ENCODE results near the gene MAPRE2.

DNA sequence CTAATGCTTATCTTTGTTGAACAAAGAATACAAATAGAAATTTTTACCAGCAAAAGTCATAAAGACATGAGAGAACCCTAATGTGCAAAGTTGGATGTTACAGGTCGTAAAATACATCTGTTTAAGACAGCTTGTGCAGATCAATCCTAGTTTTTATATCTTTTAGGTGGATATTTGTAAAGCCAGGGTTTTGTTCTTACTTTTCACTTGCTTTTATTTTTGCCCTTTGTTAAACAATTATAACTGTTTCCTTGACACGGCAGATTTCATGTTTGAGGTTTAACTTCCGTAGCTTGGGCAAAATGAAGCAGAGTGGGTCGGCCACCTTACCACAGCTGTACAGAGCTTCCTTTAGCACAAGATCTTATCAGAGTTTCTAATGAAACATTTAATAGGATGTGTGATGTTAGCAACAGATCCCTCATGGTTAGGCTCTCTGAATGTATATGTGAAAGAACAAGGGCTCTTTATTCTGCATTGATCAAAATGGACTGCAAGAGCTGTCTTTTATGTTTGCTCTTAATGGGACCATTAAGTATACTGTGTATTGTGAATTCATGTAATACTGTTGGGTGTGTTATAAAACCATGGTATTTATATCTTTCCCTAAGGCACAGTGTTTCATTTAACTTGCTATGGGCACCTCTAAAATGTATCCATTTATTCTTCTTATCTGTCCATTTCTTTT, 22.3 kb downstream of the RNF125 start:
- PRO-cap = no peak

DNA sequence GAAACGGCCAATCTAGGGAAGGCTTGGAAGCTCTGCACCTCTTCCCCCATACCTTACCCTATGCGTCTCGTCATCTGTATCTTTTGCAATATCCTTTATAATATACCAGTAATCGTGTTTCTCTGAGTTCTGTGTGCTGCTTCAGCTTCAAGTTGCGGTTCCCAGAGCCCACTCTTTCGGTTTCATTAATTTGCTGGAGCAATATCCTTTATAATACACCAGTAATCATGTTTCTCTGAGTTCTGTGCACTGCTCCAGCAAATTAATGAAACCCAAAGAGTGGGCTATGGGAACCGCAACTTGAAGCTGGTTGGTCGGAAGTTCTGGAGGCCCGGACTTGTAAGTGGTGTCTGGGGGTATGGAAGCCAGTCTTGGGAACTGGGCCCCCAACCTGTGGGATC, 4.6 kb upstream of the RNF138 start:
- PRO-cap = no peak

DNA sequence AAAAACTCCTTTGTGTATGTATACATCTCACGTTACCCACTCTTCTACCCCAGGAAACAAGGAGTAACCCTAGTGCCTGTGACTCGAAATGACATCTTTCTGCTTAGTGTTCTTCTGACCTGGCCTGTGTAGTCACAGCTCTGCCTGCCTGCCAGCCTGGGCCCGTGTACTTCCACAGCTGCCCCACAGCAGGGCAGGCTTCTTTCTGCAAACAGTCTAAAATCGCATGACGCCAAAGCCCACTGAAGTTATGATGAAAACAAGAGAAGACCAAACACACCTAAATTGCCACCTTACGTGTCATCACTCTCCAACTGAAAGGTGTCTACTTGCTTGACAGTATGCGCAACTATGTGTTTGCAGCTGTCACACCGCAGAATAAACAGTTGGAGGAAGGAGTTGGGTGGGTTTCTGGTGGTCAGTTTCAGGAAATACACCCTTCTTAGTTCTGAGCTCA, 1.5 kb downstream of the GAREM1 start:
- PRO-cap = no peak

GRCh38 chr18:32511574-32511975, 40.9 kb upstream of the GAREM1 start:
- PRO-cap = no peak

DNA sequence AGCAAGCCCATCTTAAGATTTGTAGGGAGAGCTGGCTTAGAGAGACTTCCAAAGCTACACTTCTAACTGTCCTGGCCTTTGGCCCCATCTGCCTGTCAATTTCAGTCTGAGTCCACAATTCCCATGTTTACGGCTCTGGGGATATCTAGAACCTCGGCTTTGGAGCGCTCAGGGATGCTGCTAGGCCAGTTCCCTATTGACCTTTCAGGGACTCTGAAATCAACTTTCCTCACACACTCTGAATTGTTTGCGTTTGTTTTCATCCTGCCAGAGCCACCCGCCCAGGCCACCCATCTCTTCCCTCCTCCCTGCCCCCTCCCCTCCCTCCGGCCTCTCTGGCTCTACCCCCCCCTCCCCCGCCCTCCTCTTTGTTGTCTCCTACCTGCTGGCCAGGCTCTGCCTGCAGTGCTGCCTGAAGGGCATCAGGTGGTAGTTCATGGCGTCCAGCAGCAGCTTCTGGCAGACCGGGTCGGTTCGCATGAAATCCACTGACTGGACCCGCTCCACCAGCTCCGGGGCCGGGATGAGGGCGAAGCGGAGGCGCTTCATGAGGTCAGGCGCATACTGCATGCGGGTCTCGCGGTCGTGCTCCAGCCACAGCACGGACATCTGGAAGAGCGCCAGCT, 3.4 kb downstream of the KLHL14 start:
- PRO-cap = no peak

DNA sequence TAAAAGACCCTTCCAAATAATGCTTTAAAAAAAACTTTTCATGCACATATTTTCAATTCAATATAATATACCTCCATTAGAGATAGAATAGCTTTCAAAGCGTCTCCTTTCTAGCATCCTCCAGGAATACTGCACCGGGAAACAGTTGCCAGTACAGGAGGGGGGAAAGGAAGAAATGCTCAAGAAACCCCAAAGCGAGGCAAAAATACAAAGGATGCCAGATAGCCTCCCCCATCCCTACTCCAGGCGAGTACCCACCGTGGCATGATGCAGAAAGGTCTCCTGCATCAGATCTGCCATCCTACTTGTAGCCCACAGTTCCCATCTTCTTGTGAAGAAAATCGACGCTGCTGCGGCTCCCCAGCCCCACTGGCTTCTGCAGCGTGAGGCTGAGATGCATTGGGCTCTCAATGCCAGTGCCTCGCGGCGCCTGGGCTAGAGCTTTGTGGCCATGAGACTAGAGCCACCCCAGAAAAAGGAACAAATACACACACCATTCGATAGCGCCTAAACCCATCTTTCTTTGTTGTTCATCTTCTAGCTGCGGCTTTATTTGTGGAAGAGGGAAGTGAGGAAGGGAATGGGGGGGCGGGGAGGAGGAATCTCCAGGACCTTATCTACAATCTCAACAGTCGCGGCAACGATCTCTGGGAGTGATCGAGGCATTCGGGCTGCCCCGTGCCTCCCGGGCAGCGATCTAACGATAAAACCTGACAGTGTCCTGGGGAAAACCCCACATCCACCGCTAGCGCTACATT, 2.8 kb downstream of the NOL4 start:
- PRO-cap = no peak

DNA sequence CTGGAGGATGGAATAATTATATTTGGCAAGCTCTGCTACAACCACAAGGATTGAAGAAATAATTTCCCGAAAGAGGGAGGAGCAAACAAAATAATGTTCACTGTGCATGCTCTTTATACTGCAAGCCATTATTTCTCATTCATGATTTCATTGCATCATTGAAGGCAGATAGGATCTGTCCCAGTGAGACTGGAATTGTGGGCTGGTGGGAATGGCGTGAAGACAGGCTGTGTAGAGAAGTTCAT, 12.7 kb upstream of the MAPRE2 start:
- PRO-cap = no peak

DNA sequence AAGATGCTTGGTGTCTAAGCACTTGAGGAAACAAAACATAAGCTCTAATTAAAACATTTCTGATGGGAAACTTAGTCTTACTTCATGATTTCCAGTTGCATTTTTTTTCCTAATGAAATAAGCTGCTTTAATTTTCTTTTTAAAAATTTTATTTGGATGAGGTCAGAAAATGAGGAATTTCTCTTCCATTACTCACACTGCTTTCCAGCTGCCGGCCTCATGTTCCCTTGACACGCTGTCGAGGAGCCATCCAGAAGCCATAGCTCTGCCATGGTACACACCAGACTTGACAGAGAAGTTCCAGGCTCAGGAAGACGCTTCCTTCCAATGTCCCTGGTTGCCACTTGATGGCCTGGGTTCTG, 12.1 kb upstream of the MAPRE2 start:
- PRO-cap = no peak

GRCh38 chr18:35029691-35030109, 11.5 kb upstream of the MAPRE2 start:
- PRO-cap = no peak

- PRO-cap = unidirectional peak, plus-strand start at chr18:35041443
Measured at GRCh38 chr18:35040913-35041960, at the start of gene MAPRE2. Gene MAPRE2, plus strand, starts transcription at chr18:35041413.

DNA sequence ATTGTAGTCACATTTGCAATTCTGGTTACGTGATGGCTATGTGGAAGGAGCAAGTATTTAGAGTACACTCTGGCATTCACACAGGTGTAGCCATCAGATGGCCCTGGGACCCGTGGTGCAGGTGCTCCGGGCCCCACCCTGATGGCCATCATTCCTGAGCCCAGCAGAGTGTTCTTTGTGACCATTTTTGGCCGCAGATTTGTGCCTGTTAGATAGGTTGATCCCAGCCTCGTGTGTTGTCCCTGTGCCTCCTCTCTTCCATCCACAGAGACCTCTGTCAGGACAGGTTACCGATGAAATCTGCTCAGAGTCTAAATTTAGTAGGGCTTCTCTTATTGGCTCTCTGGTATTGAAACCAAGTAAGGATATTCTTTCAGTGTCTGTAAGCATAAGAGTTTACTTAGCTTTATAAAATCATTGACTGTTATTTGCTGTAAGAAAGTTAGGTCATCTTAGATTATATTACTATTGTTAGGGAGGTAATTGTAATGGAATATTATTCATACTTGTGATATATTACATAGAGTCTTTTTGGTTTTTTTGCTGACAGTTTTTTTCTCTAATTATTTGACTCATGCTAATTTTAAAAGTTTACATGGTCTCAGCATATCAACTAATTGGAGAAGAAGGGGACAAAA, 34.0 kb downstream of the MAPRE2 start:
- PRO-cap = no peak

DNA sequence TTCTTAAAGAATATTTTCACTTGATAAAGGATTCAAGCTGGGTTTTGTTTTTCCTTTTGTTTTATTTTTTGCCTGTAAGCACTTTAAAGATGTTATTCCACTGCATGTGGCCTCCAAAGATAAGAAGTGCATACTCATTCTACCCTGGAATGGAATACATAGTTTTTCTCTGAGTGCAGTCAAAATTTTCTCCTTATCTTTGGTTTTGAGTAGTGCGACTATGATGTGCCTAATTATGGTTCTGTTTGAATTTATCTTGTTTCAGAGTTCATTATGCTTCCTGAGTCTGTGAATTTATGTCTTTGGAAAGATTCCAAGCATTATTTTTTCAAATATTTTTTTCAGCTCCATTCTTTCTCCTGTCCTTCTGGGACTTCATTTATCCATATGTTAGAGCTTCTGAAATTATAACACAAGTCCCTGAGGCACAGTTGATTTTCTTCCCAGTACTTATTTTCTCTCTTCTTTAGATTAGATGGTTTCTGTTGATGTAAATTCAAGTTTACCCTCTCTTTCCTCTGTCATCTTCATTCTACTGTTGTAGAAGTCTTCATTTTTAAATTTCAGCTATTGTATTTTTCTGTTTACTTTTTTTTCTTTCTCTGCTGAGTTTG, 69.6 kb downstream of the MAPRE2 start:
- PRO-cap = no peak

DNA sequence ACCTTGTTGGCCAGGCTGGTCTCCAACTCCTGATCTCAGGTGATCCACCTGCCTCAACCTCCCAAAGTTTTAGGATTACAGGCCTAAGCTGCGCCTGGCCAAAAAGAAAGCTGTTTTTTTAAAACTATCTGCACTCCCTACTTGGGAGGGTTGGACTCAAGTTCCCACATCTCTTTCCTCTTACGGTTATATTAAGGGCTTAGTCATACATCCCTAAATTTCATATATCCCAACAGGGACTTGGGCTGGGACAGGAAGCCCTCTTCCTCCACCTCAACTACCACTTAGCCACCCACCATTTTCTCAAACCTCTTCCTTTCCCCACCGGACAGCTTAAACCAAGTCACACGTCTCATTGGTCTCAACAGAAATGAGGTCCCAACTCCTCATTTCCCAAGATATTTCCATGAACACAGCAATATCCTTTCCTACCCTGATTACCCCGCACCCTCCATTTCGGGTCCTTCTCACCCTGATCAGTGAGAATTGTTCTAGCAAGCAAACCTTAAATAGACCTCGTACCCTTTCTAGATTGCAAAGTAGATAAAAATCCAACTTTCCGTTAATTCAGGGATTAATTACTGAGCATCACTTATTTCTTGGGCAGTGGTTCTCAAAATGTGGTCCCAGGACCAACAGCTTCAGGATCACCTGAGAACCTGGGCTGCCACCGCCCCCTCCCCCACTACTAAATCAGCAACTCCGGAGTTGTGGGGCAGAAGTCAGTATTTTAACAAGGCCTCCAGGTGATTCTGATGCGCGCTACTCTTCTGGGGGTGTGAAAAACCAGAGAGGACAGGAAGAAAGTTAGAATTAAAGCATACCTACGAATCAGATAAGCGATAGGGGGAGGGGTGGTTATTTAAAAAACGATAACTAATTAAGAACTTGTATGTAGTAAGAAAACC, 602 bp downstream of the ZSCAN30 start:
- PRO-cap = no peak

GRCh38 chr18:35478981-35479648, 18.6 kb downstream of the INO80C start:
- PRO-cap = no peak

GRCh38 chr18:35616709-35617418, 35.3 kb downstream of the GALNT1 start:
- PRO-cap = no peak

- PRO-cap = no peak
Measured at GRCh38 chr18:35695434-35696365, 114.2 kb downstream of the GALNT1 start.

DNA sequence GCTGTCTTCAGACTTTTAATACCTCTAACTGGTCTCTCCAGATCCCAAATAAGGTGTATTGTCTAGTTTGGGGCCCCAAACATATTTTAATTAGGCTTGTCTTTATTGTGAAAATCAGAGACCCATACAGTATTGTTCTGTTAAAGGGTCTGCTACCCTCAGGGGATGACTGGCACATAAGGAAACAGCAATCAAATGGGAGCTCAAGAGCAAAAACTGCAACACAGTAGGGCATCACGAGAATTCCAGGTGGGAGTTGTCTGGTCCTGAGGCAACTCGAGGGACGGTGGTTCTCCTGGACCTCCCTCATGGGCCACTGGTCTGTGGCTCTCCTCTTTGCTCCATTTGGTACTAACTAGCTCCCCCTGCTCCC, 88.3 kb upstream of the C18orf21 start:
- PRO-cap = no peak

GRCh38 chr18:36152912-36153613, 23.4 kb downstream of the ELP2 start:
- PRO-cap = no peak

DNA sequence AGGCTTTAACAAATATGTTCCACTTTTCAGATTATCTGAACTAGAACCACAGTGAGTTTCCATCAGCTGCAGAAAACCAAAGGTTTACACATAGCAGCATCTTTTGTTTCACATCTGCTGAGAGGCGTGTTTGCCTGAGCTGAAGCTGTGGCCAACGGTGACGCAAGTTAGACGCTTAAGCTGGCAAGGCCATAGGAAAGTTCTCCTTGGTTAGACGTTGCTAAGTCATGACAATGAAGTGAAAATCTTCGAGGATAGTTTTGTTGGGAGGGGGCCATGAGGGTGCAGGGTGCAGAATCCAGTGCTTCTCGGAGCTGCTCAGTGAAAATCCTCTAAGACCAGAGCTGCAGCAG, 105.2 kb downstream of the FHOD3 start:
- PRO-cap = no peak

- PRO-cap = no peak
Measured at GRCh38 chr18:36786614-36787264, 42.1 kb downstream of the TPGS2 start.